Ishikawa (cell line): ENCODE measurements around a stretch of chr10.

GRCh38 chr10:124044496-124045324 is 48.7 kb downstream of the CHST15 start:
- RRBS: no CpG with 5 or more reads among the region's 37 CpGs

- RRBS: 95% methylated on average over 3 of the region's 15 CpGs
Observed at GRCh38 chr10:124048449-124049085, 44.8 kb downstream of the CHST15 start.

DNA sequence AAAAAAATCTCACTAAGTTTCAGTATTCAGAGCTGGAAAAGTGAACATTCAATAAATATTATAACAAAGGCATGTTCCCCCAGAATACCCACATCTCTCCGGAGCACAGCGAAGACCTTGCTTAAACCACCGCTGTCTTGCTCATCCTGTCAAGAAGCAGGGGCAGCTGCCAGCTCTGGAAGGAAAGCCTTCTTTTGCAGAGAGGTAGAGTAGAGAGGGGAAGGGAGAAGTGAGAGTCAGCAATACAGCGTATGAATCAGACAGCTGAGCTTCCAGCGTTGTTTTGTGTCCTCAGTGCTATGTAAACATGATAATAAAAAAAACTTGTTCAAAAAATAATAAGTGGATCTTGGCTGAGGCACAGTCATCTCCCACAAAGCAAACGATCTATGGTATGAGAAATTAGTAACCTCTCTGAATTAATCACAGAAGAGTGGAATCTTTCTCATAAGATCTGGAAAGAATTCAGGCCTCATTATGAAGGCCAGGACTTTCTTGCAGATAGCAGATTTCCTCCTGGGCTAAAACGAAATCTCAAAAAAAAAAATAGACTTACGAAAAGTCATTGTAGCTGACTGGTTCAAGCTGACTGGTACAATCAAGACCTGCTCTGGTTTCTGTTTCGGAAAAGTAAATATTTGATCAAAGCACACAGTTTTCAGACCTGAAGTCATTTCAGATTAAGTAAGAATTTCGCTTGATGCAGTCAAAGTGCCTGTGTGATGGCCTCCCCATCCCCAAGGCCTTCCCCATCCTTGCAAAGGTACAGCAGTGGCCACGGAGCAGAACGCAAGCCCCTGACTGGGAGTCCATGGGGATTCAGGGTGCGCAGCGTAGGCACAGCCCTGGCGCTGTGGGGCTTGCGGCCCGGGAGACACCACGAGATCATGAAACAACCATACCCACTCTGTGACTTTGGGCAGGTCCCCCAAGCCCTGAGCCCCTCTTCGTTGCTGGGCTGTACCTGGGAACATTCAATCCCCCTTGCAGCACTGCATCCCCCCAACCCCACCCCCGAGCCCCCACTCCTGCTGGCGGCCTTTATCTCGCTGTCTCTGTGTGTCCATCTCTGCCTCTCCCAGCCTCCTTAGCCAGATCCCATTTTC is 29.4 kb downstream of the CHST15 start:
- RRBS: no CpG with 5 or more reads among the region's 22 CpGs

- RRBS: no CpG with 5 or more reads among the region's 6 CpGs
Observed at GRCh38 chr10:124090557-124091178, 2.7 kb downstream of the CHST15 start.

DNA sequence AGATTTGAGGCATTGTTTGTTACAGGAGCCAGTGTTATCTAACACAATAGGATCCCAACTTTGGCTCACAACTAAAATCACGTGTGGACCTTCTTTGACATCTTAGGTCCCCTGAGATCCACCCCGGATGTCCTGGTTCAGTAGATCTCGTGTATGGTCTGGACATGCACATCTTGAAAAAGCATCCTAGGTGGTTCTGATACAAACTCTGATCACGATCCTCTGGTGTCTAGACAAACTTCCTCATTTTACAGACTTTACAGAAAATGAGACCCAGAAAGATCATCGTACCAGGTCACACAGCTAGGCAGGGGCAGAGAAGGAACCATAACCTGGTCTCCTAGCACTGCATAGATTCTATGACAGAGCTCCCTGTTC is 30.7 kb upstream of the CHST15 start:
- RRBS: no CpG with 5 or more reads among the region's 5 CpGs

DNA sequence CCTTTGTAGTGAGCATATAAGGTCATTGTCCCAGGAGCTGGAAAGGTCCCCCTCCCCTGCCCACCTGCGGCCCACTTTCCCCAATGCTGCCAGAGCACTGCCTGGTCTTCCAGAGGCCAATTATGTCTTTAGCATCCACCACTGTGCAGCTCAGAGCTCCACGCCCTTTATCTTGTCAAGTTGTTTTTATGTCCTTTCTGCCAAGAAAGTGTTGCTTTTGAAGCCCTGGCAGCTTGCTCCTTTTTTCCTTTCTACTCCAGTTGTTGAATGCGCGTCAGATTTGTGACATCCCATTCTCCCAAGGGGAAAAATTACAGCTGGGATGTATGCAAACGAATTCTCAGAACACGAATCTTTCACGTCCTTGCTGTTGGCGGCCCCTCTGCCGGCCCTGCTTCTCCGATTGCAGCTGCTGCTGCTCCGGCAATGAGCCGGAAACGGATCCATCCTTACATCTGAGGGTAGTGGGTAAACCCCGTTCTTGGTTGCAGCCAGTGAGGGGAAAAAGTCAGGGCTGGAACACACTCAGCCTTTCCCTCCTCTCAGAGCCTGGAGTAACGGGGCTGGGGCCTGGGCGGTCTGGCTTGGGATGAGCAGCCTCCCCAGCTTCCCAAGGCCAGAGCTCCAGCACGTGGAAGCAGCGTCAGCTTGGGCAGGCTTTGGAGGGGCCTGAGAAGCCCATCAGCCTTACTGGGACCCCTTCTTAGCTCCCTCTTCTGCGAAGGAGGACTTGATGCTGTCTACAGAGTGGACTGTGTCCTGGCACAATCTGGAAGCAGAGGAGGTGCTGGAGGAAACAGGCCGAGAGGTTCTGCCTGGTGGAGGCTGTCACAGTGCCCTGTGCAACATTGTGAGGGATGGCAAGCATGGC is 78.9 kb upstream of the CHST15 start:
- RRBS: no CpG with 5 or more reads among the region's 20 CpGs

GRCh38 chr10:124389858-124390533 is 28.7 kb downstream of the OAT start:
- RRBS: 89% methylated on average over 3 of the region's 19 CpGs

- RRBS: no CpG with 5 or more reads among the region's 16 CpGs
Observed at GRCh38 chr10:124493391-124493880, 31.8 kb downstream of the LHPP start.

DNA sequence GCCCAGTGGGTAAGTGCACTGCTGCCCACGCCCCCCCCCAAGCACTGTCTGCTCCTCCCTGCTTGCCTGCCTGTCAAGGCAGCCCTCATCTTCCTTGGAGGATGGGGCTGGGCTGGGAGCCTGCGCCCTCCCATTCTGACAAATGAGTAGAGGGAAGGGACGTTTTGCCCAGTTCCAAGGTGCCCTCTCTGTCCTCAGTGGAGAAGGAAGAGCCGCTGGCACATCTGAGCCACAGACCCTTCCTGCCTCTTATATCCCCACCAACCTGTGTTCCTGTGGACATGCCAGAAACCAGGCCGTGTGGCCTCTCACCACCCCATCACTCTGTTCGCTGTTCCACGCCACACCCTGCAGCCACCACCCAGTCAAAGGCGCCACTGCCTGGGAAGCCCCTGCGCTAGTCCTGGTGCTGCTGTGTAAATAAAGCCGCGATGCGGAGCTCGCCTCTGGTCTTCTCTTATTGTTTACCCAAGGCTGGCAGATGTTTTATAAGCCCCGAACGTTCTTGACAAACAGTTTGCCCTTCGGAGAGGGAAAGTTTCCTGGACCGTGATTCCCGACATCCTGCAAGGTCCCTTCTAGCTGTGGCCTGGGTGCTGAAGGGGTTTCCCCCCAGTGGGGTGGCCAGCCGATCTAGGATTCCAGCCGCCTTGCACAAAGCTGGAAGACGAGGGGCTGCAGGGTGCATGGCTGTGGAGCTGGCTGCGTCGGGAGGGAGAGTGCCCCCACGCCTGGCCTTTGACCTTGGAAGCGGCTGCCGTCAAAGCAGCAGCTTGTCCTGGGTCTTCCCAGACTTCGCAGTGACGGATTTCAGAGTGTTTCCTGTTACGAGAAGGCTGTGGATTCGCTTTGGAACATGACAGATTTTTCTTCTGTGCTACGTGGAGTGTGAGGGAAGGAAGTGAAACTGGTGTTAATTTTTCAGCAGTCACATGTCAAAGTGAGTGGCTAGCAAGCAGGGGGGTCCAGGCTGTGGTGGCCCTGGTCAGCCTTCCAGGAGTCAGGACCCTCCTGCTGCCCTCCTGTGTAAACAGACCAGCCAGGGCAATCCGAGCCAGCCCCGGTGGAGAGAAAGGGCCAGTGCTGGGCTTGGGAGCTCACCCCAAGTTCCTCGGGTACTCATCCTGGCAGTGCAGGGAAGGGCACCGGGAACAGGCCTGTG is 61.5 kb downstream of the LHPP start:
- RRBS: 89% methylated on average over 3 of the region's 35 CpGs

- RRBS: no CpG with 5 or more reads among the region's 32 CpGs
Observed at GRCh38 chr10:124617239-124618042, 126.7 kb downstream of the FAM53B start.

DNA sequence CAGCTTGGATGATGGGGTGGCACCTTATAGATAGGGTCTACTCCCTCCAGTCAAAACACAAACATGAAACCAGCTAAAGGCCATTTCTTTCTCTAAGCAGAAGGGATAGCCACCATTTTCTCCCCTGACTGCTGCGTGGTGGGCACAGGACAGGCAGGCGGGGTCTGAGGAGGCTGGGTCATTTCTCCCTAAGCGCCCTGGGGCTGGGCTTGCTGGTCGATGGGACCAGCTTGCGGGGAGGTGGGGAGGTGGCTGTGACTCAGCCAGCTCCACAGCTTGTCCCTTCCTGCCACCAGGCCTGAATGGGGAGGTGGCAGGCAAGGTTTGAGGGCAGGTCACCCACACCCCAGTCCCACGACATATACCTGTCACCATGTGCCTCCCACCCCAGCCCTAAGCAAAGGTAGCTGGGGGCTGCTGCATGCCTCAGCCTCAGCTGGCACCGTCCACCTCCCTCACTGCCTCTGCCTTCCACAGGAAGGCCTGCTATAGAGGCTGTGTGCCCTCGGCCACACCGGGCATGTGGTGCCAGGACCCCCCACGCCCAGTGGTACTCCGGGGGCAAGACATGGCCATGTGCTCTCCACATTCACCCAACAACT is 123.4 kb downstream of the FAM53B start:
- RRBS: 96% methylated on average over 2 of the region's 11 CpGs

DNA sequence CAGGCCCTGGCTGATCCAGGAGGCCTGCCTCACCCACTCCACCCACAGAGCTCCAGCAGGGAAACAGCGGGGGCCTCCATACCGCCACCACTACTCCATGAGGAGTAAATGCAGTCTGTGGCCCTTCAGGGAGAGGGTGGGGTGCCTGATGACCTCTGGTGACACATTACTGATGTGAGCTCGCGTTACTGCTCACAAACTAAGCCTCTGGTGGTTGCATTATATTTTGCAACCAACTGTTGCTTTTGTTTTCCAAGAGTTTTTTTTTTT is 72.7 kb downstream of the FAM53B start:
- RRBS: no CpG with 5 or more reads among the region's 4 CpGs

- RRBS: no CpG with 5 or more reads among the region's 16 CpGs
Observed at GRCh38 chr10:124703540-124704520, 40.3 kb downstream of the FAM53B start.

GRCh38 chr10:124706203-124706880 is 37.8 kb downstream of the FAM53B start:
- RRBS: no CpG with 5 or more reads among the region's 9 CpGs

DNA sequence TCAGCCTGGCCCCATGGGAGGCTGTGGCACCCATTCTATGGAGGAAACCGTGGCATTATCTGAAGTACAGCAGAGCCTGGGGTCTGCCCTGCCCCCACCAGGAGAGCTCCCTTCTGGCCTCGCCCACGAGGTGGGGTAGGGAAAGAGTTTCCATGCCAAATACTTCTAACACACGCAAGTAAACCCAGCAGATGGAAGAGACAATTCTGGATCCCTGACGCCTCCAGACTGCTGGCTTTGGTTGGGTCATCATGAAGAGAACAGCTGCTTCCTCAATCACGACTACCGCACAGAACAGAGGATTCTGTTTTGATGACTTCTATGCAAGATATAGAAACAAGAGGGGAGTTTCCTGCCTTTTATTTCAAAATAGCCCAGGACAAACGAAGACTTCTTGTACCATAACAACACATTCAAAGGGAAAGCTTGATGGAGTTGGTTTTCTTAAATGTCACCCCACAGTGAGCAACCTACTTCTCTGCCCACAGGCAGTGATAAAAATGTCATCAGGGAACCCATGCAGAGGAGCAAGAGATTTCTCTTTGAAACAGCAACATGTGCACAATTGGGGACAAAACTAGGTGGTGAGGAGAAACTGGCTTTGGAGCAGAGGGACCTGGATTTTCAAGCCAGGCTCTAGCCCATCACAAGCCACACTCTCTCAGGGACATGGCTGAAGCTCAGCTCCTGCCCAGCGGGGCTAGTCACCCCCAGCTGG is 15.7 kb downstream of the FAM53B start:
- RRBS: no CpG with 5 or more reads among the region's 9 CpGs

GRCh38 chr10:124755532-124755930 is 11.4 kb upstream of the FAM53B start:
- RRBS: no CpG with 5 or more reads among the region's 3 CpGs

GRCh38 chr10:124788139-124788668 is 3.5 kb downstream of the EEF1AKMT2 start:
- RRBS: no CpG with 5 or more reads among the region's 2 CpGs

DNA sequence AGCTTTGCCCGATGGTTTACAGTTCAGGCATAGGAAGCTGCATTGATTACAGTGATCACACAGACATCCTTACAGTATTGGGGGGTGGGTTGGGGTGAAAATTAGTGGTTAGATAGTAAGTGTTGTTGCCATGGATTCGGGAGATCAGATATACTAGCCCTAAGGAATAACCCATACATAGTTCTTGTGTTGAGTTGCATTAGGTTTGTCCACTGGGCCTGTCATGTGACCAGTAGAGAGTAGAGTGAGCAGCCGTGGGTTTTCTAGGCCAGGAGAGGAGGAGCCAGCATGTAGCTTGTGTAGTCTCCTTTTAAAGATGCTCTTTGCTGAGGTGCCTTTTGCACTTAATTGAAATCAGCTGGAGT is 36.0 kb downstream of the ZRANB1 start:
- RRBS: no CpG with 5 or more reads among the region's 3 CpGs

DNA sequence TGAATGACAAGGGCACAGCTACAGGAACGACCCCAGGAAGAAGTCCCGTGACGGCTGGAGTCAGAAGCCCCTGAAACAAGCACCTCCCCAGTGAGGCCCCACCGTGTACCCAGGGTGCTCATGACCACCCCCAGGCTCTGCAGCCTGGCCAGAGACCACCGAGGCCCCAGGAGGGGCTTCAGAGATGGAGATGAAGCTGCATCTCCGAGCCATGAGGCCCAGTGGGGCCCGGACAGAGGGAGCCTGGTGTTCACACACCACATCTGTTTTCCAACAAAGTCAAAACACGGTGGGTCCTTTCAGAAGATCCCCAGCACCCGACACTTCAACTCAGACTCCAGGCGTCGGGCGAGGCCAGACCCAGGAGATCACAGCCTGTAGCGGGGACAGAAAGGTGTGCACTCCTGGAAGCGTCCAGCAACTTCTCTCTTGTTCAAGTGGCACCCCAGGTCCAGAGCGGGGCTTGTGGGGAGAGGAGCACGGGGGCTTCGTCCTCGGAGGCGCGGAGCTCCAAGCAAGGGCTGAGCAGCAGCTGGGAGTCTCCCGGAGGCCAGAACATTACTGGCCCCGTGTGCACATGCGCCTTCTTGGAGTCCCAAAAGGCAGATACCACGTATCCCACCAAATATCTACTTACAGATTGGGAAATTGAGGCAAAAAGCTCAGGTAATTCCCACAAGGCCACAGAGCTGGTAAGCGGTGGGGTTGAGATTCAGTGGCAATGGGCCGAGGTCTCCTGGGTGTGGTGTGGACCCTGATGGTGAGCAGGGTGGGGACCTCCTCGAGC is 31.1 kb downstream of the CTBP2 start:
- RRBS: no CpG with 5 or more reads among the region's 27 CpGs

GRCh38 chr10:125023276-125023870 is 4.5 kb downstream of the CTBP2 start:
- RRBS: 82% methylated on average over 6 of the region's 24 CpGs